ENCODE results near the genes PSORS1C2 and HLA-B.

GRCh38 chr6:30769913-30770603 lies 25.7 kb upstream of the IER3 start:
- PRO-cap, 7 experiments: peak in 1 of 7 experiments; most common plus-strand start chr6:30770043 (in 1)
- RAMPAGE, long total RNA, 2 experiments: no peak in any of the 2 experiments

GRCh38 chr6:30843865-30844555 lies 40.3 kb upstream of the DDR1 start:
- PRO-cap, 7 experiments: peak in 2 of 7 experiments; most common minus-strand start chr6:30844161 (in 2)
- RAMPAGE, long total RNA, 2 experiments: no peak in any of the 2 experiments

DNA sequence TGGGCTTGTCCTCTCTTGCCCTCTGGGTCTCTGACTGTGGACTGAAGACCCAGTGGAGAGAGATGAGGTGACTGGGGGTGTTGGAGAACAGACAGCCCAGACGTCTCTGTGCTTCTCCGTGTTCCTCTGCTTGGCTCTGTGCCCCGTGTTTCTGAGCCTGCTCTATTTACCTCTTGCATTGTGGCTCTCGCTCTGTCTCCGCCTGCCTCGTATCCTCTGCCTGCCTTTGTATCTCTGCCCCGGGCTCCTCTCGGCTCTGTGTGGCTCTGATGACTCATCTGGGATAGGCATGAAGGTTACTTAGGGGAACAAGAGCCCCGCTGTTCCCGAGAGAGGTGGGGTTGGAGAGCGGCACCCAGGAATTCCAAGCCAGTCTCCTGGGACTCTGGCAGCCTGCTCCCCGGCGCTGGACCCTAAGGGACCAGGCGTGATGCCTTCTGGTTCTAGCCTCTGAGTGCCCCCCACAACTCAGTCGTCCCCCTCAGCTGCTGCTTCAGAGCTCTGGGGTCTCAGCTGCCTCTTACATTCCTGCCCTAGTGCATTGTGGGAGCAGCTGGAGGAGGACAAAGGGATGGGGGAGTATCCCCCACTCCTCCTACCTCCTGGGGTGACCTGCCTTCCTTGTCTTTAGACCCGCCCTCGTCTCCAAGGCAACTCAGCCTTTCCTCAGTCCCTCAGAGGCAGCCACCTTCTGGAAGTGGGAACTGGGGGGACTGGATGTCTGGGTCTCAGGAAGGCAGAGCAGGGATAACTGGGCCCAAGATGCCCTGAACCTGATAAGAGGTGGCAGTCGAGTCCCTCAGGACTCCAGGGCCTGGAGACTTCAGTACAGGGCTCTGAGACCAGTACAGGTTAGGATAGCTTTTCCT lies 1.9 kb downstream of the DDR1 start:
- PRO-cap, 7 experiments: peak in 7 of 7 experiments; most common plus-strand start position 677 of the sequence (in 3); most common minus-strand start position 543 of the sequence (in 5)
- RAMPAGE, long total RNA, 2 experiments: no peak in any of the 2 experiments

GRCh38 chr6:30914909-30916086 lies 1.3 kb downstream of the VARS2 start:
- PRO-cap, 7 experiments: peak in 6 of 7 experiments; most common plus-strand start chr6:30915080 (in 1); most common minus-strand start chr6:30915635 (in 6)
- RAMPAGE, long total RNA, 2 experiments: no peak in any of the 2 experiments

DNA sequence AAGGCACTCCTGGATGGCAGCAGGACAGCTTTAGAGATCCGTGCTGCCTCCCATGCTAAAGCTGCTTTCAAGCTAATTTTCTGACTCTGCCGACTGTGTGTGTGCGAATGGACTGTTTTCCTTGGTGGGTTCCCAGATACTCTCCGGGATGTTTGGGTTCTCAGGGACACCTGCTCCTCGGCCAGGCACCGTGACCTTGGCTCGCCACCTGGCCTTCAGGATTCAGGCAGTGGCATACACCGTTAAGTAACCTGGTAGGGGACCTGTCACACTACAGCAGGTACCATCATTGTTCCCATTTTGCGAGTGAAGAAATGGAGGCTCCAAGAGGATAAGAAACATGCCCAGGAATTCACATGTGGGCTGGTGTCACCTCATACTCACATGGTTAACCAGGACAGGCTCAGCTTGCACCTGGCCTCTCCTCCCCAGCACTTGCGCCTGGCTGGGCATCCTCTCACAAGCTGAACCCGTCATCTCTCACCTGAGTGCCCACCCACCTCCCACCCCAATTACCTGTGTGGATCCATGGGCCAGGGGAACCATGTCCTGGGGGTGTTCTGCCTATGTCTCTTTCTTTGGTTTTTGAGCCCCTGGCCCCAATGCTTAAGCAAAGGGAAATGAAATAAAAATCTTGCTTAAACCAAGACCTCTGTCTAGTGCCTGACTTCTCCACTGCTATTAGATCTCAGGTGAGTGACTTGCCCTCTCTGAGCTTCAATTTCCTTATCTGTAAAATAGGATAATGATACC lies 1.5 kb downstream of the SFTA2 start:
- PRO-cap, 7 experiments: no peak in any of the 7 experiments
- RAMPAGE, long total RNA, 2 experiments: no peak in any of the 2 experiments

DNA sequence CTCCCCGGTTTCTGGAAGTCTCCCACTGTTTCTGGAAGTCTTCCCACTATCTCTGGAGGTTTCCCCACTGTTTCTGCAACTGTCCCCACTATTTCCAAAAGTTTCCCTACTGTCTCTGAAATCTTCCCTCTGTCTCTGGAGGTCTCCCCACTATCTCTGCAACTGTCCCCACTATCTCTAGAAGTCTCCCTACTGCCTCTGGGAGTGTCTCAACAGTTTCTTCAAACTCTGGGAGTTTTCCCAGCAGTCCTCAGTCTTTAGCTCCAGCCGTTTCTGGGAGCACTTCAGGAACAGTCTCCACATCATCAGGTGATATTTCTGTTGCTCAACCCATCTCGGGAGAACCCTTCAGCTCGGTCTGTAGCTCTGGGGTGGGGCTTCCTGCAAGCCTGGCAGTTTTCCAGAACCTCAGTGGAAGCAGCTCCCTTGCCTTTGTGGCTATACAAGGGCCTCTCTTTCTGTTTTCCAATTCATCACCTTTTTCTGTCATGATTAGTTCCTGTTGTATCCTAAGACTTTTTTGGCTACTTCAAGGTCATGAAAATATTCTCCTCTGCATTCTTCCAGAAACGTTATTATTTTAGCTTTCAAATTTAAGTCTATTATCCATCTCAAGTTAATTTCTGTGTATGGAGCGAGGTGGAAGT lies 3.0 kb upstream of the SFTA2 start:
- PRO-cap, 7 experiments: no peak in any of the 7 experiments
- RAMPAGE, long total RNA, 2 experiments: no peak in any of the 2 experiments

GRCh38 chr6:31001059-31001435 lies 9.2 kb upstream of the MUC22 start:
- PRO-cap, 7 experiments: no peak in any of the 7 experiments
- RAMPAGE, long total RNA, 2 experiments: no peak in any of the 2 experiments

- PRO-cap, 7 experiments: no peak in any of the 7 experiments
- RAMPAGE, long total RNA, 2 experiments: no peak in any of the 2 experiments
These were observed 43.8 kb downstream of the MUC22 start for GRCh38 chr6:31053914-31054562.

DNA sequence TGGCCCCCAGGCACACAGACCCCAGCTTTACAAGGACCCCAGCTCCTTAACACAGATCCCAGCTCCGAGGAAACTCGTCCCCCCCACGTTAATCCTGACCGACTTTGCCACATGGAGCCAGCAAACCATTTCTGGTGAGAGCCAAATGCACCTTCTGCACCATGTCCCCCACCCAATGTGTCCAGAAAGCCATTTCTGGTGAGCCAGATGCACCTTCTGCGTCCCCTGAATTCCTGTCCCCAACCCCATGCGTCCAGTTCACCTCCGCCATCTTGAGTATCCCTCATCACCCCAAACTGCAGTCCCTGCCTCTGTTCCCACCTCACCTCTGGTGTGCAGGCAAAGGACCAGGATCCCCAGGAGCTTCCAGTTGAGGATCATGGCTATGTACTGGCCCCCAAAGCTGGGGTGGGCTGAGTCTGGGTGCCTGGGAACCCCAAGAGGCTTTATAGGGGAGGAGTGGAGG lies at the start of gene PSORS1C2:
Gene PSORS1C2 (minus strand): TSS at position 421 of the 466 bp plus-strand sequence.
- PRO-cap, 7 experiments: no peak in any of the 7 experiments
- RAMPAGE, long total RNA, 2 experiments: no peak in any of the 2 experiments

GRCh38 chr6:31202177-31202614 lies 31.7 kb upstream of the POU5F1 start:
- PRO-cap, 7 experiments: no peak in any of the 7 experiments
- RAMPAGE, long total RNA, 2 experiments: no peak in any of the 2 experiments

- PRO-cap, 7 experiments: peak in 7 of 7 experiments; most common plus-strand start chr6:31271445 (in 5); most common minus-strand start chr6:31271276 (in 1)
- RAMPAGE, long total RNA, 2 experiments: no peak in any of the 2 experiments
These were observed 713 bp downstream of the HLA-C start for GRCh38 chr6:31270824-31271933.

DNA sequence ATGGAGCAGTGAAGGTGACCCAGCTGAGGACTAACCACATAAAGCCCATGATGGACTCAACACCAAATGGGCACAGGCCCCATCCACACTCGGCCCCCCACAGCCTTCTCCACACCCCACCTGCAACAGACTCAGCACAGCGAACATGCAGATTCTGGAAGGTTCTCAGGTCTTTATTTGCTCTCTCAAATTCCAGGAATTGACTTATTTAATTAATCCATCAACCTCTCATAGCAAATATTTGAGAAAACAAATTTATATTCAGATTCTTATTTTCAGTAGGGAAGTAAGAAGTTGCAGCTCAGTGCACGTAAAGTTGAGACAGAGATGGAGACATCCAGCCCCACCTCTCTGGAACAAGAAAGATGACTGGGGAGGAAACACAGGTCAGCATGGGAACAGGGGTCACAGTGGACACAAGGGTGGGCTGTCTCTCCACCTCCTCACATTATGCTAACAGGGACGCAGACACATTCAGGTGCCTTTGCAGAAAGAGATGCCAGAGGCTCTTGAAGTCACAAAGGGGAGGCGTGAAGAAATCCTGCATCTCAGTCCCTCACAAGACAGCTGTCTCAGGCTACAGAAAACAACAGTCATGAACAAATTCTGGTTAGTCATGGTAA lies 3.1 kb downstream of the HLA-B start:
- PRO-cap, 7 experiments: no peak in any of the 7 experiments
- RAMPAGE, long total RNA, 2 experiments: no peak in any of the 2 experiments

DNA sequence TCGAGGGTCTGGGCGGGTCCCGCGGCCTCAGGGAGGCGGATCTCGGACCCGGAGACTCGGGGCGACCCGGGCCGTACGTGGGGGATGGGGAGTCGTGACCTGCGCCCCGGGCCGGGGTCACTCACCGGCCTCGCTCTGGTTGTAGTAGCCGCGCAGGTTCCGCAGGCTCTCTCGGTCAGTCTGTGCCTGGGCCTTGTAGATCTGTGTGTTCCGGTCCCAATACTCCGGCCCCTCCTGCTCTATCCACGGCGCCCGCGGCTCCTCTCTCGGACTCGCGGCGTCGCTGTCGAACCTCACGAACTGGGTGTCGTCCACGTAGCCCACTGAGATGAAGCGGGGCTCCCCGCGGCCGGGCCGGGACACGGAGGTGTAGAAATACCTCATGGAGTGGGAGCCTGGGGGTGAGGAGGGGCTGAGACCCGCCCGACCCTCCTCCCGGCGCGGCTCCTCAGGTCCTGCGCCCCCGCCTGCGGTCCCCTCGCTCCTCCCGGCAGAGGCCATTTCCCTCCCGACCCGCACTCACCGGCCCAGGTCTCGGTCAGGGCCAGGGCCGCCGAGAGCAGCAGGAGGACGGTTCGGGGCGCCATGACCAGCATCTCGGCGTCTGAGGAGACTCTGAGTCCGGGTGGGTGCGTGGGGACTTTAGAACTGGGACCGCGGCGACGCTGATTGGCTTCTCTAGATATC lies at the start of gene HLA-B:
Gene HLA-B (minus strand): TSS at position 617 of the 687 bp plus-strand sequence.
- PRO-cap, 7 experiments: peak in 7 of 7 experiments; most common plus-strand start position 323 of the sequence (in 4); most common minus-strand start position 617 of the sequence (in 6)
- RAMPAGE, long total RNA, 2 experiments: start-site peak on the minus strand in 2 of 2 experiments, centred at positions 607 to 614 of the sequence, 255 to 1,061 reads per replicate

DNA sequence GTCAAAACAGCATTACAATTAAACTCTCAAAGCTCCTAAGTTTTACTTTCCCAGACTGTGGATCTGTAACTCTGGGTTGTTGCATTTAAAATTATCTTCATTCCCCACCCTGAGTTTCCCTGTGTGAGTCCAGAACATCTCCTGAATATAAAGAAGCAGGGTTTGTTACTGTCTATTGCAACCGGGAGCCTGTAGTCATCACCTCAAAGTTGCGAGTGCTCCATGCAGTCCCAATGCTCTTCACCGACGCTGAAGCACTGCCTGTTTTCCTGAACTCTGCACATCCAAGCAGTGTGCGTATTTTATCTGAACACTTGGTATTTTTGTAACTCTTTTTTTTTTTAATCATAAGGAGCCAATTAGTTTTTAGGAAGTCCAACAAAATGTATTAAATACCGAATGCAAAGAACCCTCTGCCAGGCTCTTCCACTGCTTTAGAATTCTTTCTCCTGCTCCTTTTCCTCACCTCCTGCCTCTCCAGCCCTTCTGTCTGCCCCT lies 928 bp upstream of the HLA-B start:
- PRO-cap, 7 experiments: peak in 2 of 7 experiments; most common minus-strand start position 278 of the sequence (in 1)
- RAMPAGE, long total RNA, 2 experiments: no peak in any of the 2 experiments

GRCh38 chr6:31403965-31404592 lies 684 bp downstream of the MICA start:
- PRO-cap, 7 experiments: no peak in any of the 7 experiments
- RAMPAGE, long total RNA, 2 experiments: no peak in any of the 2 experiments

GRCh38 chr6:31471468-31472047 lies 26.4 kb upstream of the MICB start:
- PRO-cap, 7 experiments: no peak in any of the 7 experiments
- RAMPAGE, long total RNA, 2 experiments: no peak in any of the 2 experiments

GRCh38 chr6:31542164-31542648 lies 403 bp upstream of the DDX39B start:
- PRO-cap, 7 experiments: peak in 7 of 7 experiments; most common plus-strand start chr6:31542390 (in 7); most common minus-strand start chr6:31542327 (in 3)
- RAMPAGE, long total RNA, 2 experiments: no peak in any of the 2 experiments

- PRO-cap, 7 experiments: no peak in any of the 7 experiments
- RAMPAGE, long total RNA, 2 experiments: no peak in any of the 2 experiments
These were observed 487 bp downstream of the ATP6V1G2 start for GRCh38 chr6:31545752-31546489.

- PRO-cap, 7 experiments: peak in 7 of 7 experiments; most common plus-strand start chr6:31581070 (in 5); most common minus-strand start chr6:31580924 (in 7)
- RAMPAGE, long total RNA, 2 experiments: no peak in any of the 2 experiments
These were observed 1.6 kb downstream of the LTB start for GRCh38 chr6:31580536-31581204.

GRCh38 chr6:31586409-31587442 lies 649 bp downstream of the LST1 start:
- PRO-cap, 7 experiments: no peak in any of the 7 experiments
- RAMPAGE, long total RNA, 2 experiments: start-site peak on the plus strand in 2 of 2 experiments, at chr6:31586939-31587301 at its widest, 5 to 13 reads per replicate

Measured in ovary (tissue), 7 donors.